SK-MEL-5 (cell line): Measurements from ENCODE around the genes AURKAIP1 and MMP23B.

DNA sequence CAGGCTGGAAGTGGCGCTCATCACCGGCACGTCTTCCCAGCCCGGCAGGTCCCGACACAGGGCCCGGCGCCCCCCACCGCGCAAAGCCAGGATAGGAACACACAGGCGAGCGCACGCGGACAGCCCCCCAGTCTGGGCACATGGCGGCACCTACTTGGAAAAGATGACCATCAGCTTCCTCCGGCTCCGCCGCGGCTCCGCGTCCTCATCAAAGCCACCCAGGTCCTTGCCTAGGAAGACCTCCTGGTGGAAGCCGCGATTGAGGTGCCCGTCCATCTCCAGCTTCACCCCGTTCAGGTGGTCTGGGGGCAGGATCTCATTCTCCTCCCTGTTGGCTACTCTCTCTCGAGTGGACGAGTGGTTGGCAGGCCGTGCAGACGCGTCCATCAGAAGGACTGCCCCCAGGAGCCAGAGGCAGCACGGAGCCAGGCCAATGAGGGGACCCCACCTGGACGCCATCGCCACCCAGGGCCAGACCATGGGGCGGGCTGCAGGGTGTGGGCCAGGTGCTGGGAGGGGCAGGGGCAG lies 3.4 kb downstream of the SDF4 start:
RAMPAGE:
- cytosol, long total RNA: no peak
- long total RNA: no peak
- nucleus, long total RNA: no peak

DNA sequence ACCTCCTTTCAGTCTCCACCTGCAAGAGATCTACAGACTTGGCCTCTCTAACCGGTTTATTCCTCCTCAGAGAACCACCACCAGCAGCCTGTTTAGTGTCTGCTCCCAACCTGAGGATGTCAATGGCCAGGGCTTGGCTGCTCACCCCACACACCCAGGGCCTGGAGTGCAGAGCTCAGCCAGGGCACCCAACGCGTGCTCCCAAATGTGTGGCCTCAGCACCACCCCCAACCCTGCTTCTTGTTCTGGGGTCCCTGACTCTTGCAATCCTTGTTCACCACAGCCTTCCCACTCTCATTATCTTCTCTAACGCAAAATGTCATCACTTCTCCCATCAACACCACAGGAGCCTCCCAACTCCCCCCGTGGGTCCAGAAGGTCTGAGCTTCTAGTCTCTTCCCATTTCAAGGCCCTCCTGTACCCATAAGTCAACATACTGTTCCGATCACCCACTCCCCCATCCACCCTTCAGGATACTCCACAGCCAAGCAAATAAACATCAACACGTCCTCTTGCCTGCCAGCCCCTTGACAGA lies 3.3 kb downstream of the UBE2J2 start:
RAMPAGE:
- cytosol, long total RNA: no peak
- long total RNA: no peak
- nucleus, long total RNA: no peak

DNA sequence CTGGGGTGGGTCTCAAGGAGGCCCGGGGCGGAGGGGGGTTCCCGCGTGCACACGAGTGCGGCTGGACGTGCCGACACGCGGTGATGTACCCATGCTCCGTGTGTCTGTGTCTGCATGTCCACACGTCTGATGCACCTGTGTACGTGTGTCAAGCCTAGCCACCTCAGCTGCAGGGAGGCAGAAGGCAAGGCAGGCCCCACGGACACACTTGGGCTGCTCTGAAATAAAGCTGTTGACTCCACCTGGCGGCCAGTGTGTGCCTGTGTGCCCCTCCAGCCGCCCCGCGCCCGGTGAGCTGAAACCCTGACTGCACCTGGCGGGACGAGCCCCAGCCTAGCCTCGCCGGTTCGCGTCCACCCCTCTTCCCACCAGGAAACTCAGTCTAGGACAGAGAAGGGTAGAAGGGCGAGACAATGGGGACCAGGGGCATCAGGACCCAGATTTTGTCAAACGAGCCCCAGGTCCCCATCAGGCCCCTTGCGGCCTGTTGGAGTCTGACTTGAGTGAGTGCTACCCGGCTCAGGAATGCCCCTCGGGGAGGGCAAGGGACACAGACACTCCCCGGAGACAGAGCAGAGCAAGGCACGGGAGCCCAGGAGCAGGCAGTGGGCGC lies 11.7 kb downstream of the SCNN1D start:
RAMPAGE:
- cytosol, long total RNA: no peak
- long total RNA: no peak
- nucleus, long total RNA: no peak

RAMPAGE:
- cytosol, long total RNA: no peak
- long total RNA: no peak
- nucleus, long total RNA: no peak
Observed at GRCh38 chr1:1343992-1344453, 5.2 kb downstream of the DVL1 start.

RAMPAGE:
- cytosol, long total RNA: no peak
- long total RNA: no peak
- nucleus, long total RNA: no peak
Observed at GRCh38 chr1:1352658-1353453, 3.6 kb upstream of the DVL1 start.

DNA sequence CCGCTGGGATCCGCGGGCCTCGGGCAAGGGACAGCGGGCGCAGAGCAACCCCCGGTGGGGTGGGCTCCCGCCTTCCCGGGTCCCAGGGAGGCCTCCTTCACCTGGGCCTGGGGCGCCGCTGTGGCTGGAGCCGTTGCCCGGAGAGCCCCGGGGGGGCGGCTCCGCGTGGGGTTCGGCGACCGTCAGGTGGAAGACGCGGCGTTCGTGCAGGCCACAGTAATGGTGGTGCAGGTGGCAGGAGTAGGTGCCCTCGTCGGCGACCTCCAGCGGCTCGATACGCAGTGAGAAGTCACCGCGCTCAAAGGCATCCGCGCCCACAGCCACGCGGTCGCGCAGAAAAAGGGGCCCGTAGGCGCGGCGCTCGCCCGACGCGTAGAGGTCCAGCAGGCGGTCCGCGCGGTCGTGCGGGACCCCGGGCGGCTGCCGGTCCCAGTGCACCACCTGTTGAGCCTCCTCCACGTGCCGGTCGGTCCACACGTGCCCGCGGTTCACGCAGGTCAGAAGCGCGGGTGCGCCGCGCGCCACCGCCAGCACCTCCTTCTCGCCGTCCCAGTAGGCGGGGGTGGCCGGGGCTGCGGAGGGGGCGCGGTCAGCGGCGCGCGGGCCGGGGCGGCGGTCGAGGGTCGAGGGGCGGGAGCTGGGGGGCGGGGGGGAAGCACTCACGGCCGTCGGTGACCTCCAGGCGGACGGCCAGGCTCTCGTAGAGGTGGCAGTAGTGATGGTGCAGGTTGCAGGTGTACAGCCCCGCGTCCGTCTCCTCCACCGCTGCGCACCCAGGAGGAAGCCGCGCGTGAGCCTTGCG lies 3.6 kb downstream of the MXRA8 start:
RAMPAGE:
- cytosol, long total RNA: no peak
- long total RNA: no peak
- nucleus, long total RNA: no peak

DNA sequence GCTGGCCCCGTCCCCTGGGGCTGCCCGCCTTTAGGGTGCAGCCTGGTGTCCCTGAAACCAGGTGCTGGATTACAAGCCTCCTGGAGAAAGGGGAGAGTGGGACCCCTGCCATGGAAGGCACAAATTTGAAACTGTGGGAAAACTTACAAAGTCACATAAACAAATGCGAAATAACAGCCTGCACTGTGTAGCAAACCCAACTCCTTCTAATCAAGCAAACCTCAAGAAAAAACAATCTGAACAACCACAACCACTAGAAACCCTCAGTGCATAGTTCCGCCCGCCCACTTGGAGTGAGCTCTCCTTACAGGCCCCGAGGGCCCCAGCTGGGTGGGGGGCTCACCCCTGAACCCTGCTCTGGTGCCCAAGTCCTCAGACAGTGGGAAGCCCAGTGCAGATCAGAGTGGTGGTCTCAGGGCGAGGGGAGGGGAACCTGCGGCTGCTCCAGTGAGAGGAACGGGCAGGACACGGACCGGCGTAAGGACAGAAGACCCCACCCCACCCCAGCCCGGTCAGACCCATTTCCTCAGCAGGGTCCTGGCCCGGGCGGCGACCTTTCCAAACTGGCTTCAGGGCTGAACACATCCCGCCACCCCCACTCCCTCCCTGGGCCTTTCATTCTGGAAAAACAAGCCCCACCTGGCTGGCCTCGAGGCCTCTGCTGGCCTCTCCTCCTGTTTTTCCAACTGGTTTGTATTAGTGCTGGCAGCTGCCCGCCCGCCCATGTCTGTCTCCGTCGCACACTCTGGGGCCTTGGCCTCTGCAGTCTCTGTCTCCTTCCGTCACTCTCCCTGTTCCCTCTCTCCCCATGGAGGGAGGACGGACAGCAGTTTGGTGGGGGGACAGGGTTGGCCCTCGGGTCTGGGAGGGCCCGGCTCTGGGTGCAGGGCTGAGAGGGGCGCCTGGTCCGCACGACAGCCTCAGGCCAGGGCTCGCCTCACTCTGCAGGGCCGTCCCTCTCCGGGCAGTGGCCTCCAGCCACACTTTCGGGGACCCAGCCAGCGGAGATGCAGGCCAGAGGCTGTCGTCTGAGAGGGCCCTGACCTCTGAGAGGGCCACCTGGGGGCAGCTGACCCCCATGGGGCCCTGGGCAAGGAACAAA lies 1.2 kb upstream of the MXRA8 start:
RAMPAGE:
- cytosol, long total RNA: no peak
- long total RNA: no peak
- nucleus, long total RNA: no peak

DNA sequence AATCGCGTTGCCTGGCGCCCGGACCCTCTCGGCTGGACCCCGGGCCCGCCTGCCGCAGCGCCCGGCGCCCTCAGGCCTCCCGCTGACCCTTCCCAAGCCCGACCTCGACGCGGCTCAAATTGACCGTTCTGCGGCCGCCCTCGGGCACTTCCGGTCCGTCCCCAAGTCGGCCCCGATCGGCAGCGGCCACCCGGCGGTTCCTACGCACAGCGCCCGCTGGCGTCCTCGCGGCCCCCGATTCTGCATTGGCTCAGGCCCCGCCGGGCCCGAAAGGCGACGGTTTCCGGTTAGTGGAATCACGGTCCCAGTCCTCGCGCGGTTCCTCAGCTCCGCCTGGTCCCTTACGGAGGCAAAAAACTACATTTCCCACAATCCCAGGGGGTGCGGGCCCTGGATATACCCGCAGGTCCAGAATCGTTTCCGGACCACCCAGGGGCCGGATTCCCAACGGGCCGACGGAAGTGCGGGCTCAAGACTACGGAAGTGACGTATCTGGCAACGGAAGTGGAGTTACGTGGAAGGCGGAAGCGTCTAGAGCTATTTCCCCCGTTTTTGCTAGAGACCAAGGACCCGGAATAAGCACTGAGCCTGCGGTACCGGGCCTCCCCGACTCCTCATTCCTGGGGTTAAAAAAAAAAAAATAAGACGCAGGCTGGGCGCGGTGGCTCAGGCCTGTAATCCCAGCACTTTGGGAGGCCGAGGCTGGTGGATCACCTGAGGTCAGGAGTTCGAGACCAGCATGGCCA lies at the start of gene AURKAIP1:
Gene AURKAIP1 (minus strand): TSS at position 157 of the 746 bp plus-strand sequence.
RAMPAGE:
- cytosol, long total RNA: start-site peak on the minus strand centred at position 199 of the sequence, 140 bp wide, 2,582 and 3,711 reads in 2 replicates
- long total RNA: start-site peak on the minus strand centred at position 190 of the sequence, 117 bp wide, 1,023 and 1,033 reads in 2 replicates
- nucleus, long total RNA: no peak

DNA sequence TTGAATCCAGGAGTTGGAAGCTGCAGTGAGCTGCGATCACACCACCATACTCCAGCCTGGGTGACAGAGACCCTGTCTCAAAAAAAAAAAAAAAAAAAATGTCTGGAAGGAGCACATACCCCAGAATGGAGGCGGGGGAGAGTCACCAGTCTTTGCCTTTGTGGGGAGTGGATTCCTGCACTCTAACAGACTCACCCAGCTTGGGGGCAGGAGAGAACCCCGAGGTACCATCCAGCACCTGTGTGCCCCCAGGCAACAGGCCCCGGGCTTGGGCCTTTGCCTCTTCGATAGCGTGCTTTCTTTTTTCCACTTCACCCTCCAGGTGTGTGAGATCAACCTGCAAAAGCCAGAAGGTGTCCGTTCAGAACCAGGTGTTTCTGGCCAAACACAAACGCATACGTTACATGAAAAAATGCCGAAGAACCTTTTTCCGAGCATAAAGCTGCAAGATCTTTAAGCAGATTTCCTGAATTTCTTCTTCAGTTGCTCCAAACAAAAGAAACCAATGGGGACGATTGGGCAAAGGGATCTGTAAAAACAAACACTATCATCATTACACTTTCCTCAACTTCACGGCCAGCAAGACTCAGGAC lies 9.0 kb downstream of the CCNL2 start:
RAMPAGE:
- cytosol, long total RNA: no peak
- long total RNA: no peak
- nucleus, long total RNA: no peak

DNA sequence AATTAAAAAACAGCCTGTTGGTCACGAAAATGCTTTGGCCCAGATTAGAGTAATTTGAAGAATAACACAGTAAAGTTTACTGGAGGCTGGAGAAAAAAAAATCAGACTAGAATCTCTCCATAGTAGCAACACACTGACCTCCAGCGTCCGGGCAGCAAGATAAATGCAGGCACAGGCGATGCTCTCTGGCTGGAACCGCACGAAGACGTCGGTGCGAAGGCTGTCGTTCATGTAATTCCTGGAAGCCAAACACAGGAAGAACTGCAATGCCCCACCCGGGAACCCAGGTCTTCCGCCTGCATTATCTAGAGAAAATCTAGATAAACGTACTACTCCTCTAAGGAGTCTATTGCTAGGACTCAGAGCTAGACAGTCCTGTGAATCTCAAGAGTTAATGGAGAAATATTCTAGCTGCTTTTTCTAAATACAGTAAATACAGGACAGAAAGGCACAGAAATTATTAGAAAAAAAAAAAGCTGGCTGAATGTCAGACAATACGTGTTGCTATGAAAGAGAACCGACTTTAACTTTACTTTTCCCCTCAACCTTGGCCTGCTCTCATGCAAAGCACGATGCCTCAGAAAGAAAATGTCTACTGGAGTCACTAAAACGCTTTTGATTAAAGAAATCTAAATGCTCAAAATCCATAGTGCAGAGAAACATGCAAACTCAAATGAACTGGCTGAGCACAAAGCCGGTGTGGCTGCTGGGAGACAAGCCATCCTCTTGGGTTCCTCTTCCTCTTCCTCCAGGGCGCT lies 8.3 kb downstream of the CCNL2 start:
RAMPAGE:
- cytosol, long total RNA: no peak
- long total RNA: no peak
- nucleus, long total RNA: no peak

DNA sequence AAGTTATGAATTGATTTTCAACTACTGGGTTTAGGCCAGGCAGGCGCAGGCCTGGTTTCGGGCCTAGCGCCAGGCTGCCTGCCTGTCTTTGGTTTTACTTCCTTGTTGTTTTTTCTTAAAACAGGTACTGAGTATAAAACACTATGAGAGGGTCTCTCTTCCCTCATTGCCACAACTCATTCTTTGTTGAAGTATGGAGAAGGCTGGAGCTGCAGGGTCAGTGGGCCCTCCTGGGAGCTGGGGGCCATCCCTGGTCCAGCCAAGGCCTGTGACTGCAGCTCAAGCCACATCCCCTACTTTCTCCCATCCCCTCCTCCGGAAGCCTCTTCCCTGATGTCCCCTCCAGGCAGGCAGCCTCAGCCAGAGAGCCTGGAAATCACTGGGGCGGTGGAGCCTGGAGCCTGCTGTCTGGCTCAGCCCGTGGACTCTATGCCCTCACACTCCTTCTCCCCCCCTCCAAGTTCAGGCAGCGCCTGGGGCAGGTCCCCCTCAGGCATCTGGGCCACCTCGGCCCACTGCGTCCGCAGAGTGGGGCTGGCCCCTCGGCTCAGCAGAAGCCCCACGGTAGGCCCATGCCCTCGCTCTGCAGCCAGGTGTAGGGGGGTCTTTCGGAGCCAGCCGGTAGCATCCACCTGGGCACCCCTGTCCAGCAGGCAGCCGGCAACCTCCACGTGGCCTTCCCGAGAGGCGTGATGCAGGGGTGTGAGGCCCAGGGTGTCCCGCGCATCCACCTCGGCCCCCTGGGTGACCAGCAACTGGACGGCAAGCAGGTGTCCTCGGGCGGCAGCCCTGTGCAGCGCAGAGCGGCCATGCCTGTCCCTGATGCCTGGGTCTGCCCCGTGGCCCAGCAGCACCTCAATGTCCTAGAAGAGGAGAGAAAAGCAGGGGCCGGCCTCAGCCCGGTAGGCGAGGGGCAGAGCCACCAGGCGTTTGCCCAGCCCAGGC lies 2.1 kb downstream of the ANKRD65 start:
RAMPAGE:
- cytosol, long total RNA: no peak
- long total RNA: no peak
- nucleus, long total RNA: no peak

DNA sequence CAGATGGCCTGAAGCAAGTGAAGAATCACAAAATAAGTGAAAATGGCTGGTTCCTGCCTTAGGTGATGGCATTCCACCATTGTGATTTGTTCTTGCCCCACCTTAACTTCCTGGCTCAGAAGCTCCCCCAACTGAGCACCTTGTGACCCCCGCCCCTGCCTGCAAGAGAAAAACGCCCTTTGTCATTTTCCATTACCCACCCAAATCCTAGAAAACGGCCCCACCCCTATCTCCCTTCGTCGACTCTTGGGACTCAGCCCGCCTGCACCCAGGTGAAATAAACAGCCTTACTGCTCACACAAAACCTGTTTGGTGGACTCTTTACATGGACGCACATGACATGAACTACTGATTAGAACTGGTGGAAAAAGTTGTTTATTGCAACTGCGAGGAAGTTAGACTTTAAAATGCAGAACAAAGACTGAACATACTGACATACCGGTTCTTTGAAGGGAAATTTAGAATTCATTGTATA lies 632 bp upstream of the ATAD3B start:
RAMPAGE:
- cytosol, long total RNA: no peak
- long total RNA: no peak
- nucleus, long total RNA: no peak

DNA sequence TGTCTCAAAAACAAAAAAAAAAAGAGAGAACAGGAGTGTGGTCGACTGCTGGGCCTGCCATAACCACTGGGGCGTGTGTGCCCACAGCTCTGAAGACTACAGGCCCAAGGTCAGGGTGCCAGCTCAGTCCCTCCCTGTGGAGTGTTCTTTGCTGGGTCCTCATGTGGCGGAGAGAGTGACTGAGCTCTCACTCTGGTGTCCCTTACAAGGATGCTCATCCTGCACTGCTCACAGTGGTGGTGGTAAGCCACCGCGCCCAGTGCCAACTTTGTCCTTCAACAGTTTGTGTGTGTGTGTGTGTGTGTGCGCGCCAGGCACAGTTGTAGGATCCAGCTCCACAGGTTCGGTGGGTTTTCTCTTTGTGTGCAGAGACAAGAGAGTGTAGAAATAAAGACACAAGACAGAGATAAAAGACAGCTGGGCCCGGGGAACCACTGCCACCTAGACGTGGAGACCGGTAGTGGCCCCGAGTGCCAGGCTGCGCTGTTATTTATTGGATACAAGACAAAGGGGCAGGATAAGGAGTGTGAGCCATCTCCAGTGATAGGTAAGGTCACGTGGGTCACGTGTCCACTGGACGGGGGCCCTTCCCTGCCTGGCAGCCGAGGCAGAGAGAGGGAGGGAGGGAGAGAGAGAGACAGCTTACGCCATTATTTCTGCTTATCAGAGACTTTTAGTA lies 7.2 kb upstream of the ATAD3A start:
RAMPAGE:
- cytosol, long total RNA: no peak
- long total RNA: no peak
- nucleus, long total RNA: no peak

RAMPAGE:
- cytosol, long total RNA: no peak
- long total RNA: no peak
- nucleus, long total RNA: no peak
Observed at GRCh38 chr1:1615623-1616640, 632 bp downstream of the MIB2 start.

GRCh38 chr1:1631510-1632575 lies at the start of gene MMP23B:
TSS of gene MMP23B (plus strand) at chr1:1632173.
RAMPAGE:
- cytosol, long total RNA: no peak
- long total RNA: no peak
- nucleus, long total RNA: no peak

RAMPAGE:
- cytosol, long total RNA: no peak
- long total RNA: no peak
- nucleus, long total RNA: no peak
Observed at GRCh38 chr1:1669830-1670148, 11.0 kb upstream of the CDK11B start.

GRCh38 chr1:1693338-1693638 lies 693 bp upstream of the SLC35E2B start:
RAMPAGE:
- cytosol, long total RNA: no peak
- long total RNA: no peak
- nucleus, long total RNA: no peak

RAMPAGE:
- cytosol, long total RNA: no peak
- long total RNA: no peak
- nucleus, long total RNA: no peak
Observed at GRCh38 chr1:1745516-1746657, 21.7 kb upstream of the CDK11A start.

DNA sequence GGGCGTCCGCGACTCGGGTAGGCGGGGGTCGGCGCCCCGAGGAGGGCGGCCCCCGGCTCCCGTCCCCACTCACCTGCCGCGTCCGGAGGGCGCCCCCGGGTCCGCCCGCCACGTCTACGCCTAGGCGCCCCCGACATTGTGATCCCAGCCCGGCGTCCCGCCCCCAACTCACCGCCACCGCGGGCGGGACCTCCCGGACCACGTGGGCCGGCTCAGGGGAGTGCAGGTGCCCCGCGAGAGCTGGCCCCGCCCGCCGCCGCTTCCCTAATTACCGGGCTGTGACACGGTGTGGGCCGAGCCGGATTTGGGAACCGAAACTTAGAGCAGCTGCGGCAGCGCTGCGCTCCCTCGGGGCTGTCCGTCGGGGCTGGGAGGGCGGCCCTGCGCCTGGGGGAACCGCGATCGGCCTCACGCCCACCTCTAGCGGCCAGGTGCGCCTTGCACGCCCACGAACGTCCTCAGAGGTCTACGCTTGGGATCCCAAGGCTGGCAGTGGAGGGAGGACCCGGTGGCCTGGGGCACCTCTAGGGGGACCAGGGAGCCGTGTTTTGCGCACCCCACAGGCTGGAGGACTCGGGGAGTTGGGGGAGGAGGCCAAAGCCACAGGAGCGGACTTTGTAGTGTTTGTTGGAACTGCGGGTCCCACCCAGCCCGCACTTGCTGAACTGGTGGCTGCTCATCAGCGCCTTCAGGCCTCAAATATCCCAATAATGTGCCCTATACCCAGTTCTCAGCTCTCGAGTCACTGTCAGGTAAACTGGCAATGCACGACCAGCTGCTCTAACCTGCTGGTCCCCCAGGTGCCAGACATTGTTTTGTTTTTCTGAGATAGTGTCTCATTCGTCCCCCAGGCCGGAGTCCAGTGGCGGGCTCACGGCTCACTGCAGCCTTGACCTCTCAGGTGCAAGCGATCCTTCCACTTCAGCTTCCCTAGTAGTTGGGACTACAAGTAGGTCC lies 681 bp upstream of the NADK start:
RAMPAGE:
- cytosol, long total RNA: no peak
- long total RNA: no peak
- nucleus, long total RNA: no peak

DNA sequence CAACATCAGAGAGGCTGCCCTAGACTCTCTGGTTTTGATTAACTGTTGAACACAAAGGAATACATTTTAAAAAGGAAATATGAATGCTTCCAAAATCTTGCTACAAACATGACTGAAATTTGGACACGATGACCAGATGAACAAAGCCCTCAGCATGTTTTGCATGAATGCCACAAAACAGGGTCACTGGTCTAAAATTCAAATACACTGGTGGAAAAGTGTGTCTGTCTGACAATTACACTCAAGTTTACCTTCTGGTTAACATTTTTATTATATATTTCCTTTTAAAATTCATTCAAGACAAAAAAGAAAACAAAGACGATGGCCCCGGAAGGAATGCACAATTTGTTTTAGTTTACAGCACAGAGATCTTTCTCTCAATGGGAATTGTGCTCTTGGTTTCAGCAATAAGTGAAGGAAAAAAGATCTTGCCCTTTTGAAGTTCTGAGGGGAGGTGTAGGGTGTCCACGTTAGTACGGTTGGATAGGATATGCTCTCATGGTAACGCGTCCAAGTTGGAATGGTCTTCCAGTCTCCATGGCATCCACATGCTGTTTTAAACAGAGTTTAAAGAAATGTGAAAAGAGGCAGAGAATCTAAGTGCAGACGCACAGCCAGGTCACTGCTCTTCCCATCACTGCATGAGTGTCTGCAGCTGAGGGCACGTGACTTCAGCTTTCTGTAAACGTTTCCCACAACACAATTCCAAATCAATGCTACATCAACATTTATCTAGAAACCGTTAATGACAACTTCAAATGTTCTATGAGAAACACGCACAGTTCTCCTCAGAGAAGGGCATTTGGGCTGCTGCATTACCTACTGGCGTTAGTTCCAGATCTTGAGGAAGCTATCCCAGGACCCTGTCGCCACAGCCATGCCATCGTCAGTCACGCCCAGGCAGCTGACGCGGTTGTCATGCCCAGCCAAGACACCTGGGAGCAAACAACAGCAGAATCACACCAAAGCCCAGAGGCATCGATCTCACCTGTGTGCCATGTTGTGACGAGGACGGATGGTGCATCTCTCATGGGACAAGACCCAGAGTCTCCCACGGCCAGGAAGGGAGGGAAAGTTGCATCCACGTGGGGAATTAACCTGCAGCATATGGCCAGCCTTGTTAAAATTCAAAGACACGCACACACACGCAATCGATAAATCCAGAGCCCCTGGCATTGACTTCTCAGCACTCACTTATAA lies 8.6 kb upstream of the NADK start:
RAMPAGE:
- cytosol, long total RNA: no peak
- long total RNA: no peak
- nucleus, long total RNA: no peak